Peyer's patch (tissue), 4 donors: ENCODE measurements around the gene AHCTF1.

GRCh38 chr1:244853568-244854786 lies 10.4 kb downstream of the HNRNPU start:
- PRO-cap: no peak
- RAMPAGE, long total RNA, 4 experiments: no peak in any of the 4 experiments

DNA sequence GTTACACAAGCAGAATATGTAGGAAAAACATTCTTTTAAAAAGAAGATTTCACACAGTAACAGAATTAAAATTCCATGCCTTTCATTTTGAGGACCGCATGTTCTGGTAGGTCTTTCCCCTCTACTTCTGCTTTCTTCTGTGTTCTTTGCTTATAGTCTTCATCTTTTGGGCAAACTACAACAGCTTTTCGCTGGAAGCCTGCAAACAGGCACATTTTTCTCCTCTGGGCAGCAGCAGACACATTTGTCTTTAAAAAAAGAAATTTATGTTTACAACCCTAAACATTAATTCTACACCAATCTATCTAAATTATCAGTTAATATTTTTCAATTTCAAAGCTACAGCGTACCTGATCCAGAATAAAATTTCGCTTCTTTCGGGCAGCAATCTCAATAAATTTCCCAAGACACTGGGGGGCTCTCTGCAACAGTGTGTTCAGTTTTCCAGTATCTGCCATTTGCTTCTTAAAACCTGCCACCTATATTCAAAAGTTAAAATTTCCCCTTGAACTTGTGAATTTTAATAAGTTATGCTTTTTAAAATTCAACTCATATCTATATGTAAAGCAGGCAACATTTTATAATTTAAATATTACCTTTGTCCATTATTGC lies 7.9 kb downstream of the HNRNPU start:
- PRO-cap: no peak
- RAMPAGE, long total RNA, 4 experiments: no peak in any of the 4 experiments

DNA sequence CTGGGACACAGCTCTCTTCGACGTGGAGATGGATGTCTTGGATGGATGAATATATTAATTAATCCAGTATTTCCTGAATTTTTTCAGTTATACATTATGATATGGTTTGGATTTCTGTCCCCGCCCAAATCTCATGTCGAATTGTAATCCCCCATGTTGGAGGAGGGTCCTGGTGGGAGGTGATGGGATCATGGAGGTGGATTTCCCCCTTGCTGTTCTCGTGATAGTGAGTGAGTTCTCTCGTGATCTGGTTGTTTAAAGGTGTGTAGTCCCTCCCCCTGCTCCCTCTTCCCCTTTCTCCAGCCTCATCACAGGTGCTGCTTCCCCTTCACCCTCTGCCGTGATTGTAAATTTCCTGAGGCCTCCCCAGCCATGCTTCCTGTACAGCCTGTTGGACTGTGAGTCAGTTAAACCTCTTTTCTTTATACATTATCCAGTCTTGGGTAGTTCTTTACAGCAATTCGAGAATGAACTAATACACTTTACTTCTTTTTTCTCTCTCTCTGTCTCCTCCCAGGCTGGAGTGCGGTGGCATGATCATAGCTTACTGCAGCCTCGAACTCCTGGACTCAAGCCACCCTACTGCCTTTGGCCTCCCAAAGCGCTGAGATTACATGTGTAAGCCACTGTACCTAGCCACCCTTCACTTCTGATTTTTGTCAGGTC lies 11.9 kb upstream of the EFCAB2 start:
- PRO-cap: no peak
- RAMPAGE, long total RNA, 4 experiments: no peak in any of the 4 experiments

DNA sequence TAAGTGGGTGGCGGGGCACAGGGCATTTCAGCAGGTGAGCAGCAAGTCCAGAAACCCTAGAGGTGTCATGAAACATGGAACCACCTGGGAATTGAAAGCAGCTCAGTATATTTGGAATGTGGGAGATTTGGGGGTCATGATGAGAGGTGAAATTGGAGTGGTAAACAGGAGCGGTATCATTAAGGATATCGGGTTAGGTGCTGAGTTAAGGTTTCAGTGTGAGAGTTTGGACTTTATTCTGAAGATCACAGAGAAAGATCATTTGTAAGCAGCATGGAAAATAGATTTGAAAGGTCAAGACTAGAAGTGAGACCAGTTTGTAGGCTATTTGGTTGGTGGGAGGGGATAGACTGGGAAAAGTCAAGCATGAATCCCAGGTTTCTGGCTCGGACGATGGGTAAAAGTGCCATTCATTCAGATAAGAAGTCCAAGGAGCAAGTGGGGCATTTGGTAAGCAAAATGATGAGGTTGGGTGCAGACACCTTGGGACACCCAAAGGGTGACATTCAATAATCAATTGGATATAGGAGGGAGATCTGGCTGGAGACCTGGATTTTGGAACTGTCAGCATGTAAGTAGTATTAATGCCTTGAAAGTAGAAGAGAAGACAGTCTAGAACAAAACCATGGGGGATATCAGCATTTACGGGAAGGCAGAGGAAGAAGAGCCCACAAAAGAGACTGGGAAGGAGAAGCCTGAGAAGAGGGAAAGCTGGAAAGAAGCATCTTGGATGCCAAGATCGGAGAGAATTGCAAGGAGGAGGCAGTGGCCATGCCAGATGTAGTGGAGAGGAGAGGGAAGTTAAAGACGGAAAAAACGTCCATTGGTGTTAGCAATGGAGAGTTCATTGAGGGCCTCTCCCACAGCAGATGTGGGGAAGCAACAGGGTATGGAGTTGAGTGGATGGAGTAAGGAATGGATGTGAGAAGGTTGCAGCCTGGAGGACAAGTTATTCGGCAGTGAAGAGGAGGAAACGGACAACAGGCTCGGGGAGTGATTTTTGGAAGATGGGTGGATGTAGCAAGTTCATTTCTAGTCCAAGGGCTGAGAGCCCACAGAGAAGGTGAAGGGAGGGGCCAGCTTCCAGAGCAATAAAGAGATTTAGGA lies 65.7 kb upstream of the KIF26B start:
- PRO-cap: no peak
- RAMPAGE, long total RNA, 4 experiments: start-site peak on the plus strand in 2 of 4 experiments, centred at positions 615 to 971 of the sequence, 5 to 13 reads per replicate

DNA sequence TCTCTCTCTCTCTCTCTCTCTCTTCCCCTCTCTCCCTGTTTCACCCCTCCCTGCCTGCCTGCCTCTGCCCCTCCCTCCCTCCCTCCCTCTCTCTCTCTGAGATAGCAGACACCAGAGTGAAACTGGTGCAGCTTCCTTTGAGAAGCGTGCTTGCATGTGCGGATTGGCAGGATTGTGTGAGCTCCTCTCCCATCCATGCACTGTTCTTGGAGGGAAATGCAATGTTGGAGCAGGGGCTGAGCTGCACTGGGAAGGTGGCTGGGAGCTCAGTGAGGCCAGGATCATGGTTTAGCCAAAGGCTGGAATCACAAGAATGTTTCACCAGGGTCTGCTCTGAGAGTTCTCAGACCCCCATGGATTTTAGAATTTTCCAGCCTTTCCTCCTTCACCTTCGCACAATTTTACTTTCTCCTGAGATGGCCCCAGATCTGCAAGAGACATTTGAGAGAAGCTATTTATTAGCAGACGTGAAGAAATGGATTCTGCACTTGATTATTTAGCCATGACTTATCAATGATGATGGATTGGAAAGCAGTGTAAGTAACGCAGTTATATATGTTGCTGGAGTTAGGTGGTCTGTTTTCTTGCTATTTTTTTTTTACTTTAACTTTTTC lies 355.9 kb downstream of the KIF26B start:
- PRO-cap: no peak
- RAMPAGE, long total RNA, 4 experiments: no peak in any of the 4 experiments

DNA sequence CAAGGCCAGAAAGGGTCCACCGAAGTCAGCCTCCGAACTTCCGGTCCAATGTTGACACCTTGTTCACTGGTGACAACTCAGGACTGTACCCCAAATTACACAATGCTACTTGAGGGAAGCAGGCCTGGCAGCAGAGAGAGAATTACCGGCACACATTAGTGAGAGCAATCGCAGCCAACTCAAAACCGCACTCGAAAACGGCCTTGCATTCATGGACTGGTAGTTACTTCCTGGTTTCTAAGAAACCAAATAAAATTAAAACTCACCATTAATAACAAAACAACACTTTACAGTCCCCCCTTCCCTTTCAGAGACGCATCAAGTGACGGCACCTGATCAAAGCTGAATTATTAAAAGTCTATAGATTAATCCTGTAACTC lies 652.6 kb downstream of the KIF26B start:
- PRO-cap: no peak
- RAMPAGE, long total RNA, 4 experiments: no peak in any of the 4 experiments

GRCh38 chr1:245929880-245930323 lies 577.2 kb downstream of the SMYD3 start:
- PRO-cap: no peak
- RAMPAGE, long total RNA, 4 experiments: no peak in any of the 4 experiments

DNA sequence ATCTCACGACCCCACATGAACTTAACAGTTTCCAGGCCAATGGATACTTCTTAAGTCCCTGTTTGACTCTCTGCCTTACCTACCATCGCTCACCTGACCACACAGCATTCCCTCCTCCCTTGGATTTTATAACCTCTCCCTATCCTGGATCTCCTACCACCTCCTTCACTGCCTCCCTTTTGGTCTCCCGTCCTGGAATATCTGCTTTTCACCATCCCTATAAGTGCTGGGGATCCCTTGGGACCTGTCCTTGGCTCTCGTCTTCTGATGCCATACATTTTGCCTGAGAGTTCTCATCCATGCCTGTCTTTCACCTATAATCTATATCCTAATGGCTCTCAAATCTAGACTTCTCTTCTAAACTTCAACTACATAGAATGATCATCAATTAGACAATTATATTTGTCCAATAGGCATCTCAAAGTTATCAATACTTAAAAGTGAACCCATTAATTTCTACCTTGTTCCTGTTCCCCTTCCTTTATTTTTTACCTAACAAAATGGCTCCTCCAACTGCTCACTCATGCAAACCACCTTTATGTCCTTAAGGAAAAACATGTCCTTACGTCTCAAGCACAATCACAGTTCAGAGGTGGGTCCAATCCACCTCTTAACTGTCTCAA lies 522.0 kb downstream of the SMYD3 start:
- PRO-cap: no peak
- RAMPAGE, long total RNA, 4 experiments: no peak in any of the 4 experiments

GRCh38 chr1:245988700-245989017 lies 518.4 kb downstream of the SMYD3 start:
- PRO-cap: no peak
- RAMPAGE, long total RNA, 4 experiments: no peak in any of the 4 experiments

DNA sequence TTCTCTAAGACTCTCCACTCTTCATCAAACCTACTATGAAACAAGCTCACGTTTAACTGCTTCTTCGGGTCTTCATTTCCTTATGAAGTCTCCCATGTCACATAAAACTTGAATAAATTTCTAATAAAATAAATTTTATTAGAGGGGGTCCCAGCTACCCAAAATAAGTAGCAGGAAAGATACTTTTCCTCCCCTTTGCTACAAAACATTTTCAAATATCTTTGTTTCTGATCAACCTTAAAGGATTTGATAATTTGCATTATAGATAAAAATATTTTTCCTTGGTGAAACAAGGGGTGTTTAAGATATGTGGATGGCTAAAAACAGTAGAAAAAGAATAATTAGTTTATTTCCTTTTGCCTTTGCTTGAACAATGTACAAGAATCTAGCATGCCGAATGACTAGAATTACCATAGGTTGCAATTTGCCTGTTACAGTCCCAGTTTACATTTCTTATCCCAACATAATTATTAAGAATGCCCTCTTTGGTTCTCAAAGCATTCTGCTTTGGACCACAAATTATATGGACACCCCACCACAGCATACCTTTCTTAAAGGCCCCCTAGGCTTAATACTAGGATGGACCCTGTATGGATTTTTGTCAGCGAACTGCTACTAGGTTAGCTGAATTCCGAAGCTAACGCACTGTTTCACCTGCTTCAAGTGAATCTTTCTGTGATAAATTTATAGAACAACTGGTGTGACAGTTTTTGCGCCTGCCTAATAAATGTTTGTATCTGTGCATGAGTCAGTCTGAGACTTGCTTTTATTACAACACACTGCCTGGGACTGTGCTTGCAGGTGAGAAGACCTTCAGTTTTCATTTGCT lies 421.2 kb downstream of the SMYD3 start:
- PRO-cap: no peak
- RAMPAGE, long total RNA, 4 experiments: start-site peak on the minus strand in 1 of 4 experiments, centred at position 257 of the sequence, 11 reads per replicate

DNA sequence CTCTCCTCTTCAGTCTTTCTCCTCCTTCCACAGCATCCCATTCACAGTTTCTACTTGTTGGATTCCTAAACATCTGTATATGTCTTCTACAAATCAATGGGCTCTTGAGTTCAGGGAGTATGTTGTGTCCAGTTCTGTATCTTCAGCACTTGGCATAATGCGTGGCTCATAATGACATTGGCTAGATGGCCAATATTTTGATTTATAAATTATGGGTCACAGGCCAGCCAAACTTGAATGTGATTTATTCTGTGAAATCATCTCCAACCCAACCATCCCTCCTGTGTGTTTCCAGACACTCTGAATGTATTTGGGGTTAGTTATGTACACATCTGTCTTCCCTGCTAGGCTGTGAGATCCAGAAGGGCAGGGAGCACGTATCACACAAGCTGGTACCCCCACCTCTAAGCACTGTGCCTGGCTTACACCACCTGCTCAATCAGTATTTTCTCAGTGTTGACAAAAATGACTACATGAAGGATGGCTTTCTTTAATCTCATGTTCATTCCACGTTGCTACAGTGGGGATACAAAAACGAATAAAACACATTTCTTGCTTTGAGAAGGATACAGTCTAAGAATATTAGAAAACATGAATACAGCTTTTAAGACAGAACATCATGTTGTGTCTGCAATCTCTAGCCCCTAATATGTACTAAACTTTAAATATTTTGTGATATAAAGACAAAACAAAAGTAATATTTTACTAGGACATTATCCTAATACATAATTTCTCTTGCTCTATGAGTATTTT lies 386.4 kb downstream of the SMYD3 start:
- PRO-cap: no peak
- RAMPAGE, long total RNA, 4 experiments: start-site peak on the minus strand in 1 of 4 experiments, centred at position 170 of the sequence, 18 reads per replicate

- PRO-cap: no peak
- RAMPAGE, long total RNA, 4 experiments: no peak in any of the 4 experiments
Measured at GRCh38 chr1:246176106-246176617, 330.9 kb downstream of the SMYD3 start.

DNA sequence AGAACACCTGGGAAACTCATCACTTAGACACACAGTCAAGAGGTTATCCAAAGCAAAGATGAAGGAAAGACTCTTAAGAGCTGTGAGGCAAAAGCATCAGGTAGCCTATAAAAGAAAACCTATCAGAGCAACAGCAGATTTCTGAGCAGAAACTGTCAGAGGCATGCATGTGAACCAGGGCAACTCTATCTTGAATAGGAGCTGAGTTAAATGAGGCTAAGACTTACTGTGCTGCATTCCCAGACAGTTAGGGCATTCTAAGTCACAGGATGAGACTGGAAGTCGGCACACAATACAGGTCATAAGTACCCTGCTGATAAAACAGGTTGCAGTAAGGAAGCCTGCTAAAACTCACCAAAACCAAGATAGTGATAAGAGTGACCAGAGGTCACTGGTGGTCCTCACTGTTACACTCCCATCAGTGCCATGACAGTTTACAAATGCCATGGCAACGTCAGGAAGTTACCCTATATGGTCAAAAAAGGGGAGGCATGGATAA lies 150.1 kb downstream of the SMYD3 start:
- PRO-cap: no peak
- RAMPAGE, long total RNA, 4 experiments: no peak in any of the 4 experiments

DNA sequence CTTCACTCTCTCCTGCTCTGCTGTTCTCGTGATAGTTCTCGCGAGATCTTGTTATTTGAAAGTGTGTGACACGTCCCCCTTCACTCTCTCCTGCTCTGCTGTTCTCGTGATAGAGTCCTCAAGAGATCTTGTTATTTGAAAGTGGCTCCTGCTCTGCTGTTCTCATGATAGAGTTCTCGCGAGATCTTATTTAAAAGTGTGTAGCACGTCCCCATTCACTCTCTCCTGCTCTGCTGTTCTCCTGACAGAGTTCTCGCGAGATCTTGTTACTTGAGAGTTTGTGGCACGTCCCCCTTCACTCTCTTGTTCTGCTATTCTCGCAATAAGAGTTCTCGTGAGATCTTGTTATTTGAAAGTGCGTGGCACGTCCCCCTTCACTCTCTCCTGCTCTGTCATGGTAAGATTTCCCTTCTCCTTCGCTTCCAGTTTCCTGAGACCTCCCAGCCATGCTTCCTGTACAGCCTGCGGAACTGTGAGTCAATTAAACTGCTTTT lies 47.9 kb downstream of the SMYD3 start:
- PRO-cap: no peak
- RAMPAGE, long total RNA, 4 experiments: no peak in any of the 4 experiments

GRCh38 chr1:246843655-246844140 lies 88.0 kb downstream of the AHCTF1 start:
- PRO-cap: no peak
- RAMPAGE, long total RNA, 4 experiments: no peak in any of the 4 experiments

GRCh38 chr1:246876426-246877638 lies 54.9 kb downstream of the AHCTF1 start:
- PRO-cap: no peak
- RAMPAGE, long total RNA, 4 experiments: start-site peak on the minus strand in 1 of 4 experiments, at chr1:246876690-246877369 at its widest, 25 reads per replicate

- PRO-cap: no peak
- RAMPAGE, long total RNA, 4 experiments: no peak in any of the 4 experiments
Measured at GRCh38 chr1:246887921-246888856, 43.6 kb downstream of the AHCTF1 start.

GRCh38 chr1:246931742-246932217 lies at the start of gene AHCTF1:
Gene AHCTF1, minus strand, starts transcription at chr1:246931948.
- PRO-cap: bidirectional peak, plus-strand start at chr1:246932289, minus-strand start at chr1:246931922
- RAMPAGE, long total RNA, 4 experiments: start-site peak on the minus strand in 2 of 4 experiments, at chr1:246931639-246931990 at its widest, 5 to 14 reads per replicate

DNA sequence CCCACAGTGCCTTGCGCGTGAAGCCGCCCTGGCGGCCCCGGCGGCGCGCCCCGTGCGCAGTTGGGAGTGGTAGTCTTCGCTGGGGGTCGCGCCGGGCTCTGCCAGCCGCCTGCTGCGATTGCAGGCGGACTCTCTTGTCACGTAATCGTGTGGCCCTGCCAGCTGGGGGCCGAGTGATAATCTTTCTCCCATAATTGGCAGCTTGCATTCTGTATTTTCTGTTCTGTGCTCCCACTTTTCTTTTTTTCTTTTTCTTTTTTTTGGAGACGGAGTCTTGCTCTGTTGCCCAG lies 415 bp upstream of the AHCTF1 start:
- PRO-cap: bidirectional peak, plus-strand start at position 72 of the sequence, minus-strand start outside the sequence
- RAMPAGE, long total RNA, 4 experiments: no peak in any of the 4 experiments

GRCh38 chr1:247156659-247157345 lies 15.0 kb downstream of the ZNF124 start:
- PRO-cap: no peak
- RAMPAGE, long total RNA, 4 experiments: no peak in any of the 4 experiments